Glomerular endothelial cell (primary cell): ENCODE data around the gene BUB1B.

DNA sequence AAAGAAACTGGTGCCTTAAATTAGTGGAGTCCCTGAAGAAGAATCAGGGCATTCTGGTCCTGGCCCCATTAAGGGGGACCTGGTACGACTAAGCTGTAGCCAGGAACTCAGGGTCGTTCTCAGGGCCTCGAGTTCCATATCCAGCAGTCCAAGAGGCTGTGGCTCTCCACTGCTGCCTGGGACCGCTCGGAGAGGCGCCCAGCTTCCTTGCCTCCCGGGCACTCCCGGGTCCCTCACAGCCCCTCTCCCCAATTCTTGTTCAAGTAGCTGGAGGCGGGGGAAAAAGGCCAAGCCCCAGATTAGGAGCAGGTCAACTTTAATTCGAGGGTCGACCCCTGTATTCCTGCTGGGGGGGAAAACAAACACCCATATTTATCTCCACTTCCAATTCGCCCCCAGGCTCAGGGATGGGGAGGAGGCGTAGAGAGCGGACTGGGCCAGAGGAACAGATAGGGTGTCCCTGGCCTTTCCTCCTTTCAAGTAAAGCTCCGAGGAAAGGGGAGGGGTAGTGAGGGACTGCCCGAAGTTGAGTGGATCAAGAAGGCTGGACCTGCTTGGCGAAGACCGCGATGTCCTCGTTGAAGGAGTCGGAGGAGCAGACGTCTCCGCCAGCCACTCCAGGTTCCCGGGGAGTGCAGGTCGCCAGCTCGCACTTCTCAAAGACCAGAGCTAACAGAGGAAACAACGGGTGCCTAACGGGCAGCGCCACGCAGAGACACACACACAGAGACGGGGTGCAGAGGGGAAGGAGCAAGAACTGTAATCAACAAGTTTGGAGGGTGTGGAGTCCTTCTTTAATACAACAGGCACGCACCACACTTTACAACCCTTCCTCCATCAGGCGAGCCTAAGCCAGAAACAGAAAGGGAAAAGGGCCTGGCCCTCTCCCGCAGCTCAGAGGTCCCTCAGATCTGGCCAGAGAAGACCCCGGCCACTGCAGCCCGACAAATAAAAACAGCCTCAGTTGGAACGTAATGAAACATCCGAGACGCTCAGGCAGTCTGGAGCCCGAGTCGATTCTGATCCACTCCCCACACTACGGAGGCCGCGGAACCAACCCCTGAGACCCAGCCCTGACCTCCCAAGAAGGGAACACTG lies 4.3 kb downstream of the MEIS2 start:
- RAMPAGE, long total RNA, result no peak

DNA sequence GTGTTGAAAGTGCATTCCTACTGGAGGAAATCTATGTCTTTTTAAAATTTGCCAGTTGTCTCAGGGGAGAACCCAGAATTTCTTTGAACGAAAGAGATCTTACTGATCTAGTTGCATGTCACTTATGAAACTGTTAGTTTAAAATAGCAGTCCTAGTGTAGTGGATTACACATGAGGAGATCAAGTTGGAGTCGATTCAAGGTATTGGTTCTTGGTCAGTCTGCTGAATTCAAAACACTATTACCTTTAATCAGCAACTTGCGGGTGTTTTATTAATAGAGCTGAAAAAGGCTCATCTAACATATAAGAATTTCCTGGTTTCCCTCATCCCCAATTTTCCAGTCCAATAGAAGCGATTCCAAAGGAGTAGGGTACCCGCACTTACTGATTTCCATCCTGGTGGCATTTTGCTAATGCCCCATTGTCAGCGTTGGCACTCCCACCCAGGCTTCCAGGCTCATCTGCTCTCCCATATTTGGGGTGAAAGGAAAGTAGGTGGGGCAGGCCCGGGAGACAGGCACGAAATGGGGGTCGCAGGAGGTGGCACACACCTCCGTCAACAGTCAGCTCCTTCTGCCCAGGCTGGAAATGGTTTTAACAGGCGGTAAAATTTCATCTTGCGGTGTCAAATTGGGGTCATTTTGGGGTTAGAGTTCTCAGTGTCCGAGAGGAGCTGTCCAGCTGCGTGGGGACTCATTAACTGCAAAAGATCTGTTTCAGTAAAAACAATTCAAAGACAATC lies 3.9 kb upstream of the MEIS2 start:
- RAMPAGE, long total RNA, result no peak

DNA sequence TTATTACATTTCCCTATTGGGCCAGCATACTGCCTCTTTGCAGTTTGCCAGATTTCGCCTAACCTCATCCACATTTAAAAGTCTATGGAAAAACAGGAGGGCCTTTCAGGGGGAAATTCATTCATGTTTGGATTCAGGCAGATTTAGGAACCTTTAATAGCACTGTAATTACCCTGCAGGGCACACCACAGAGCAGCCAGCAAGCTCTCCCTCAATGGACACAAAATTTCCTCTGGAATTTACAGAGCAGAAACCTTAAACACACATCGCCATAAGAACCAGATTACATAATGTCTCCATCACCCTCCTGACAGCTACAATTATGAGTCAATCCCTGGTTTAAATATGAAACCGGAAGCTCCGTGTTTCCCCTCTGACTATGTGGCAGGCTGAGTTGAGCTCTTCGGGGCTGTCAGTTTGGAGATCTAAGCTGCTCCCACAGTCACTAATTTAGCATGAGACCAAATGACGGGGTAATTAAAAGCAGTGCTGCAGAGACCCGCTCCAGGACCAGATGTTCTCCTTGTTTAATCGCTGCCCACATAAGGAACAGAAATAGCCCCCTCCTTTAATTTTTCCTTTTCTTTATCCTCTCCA lies 134.6 kb downstream of the TMCO5A start:
- RAMPAGE, long total RNA, result no peak

GRCh38 chr15:38073477-38073959 lies 139.1 kb downstream of the TMCO5A start:
- RAMPAGE, long total RNA, result no peak

DNA sequence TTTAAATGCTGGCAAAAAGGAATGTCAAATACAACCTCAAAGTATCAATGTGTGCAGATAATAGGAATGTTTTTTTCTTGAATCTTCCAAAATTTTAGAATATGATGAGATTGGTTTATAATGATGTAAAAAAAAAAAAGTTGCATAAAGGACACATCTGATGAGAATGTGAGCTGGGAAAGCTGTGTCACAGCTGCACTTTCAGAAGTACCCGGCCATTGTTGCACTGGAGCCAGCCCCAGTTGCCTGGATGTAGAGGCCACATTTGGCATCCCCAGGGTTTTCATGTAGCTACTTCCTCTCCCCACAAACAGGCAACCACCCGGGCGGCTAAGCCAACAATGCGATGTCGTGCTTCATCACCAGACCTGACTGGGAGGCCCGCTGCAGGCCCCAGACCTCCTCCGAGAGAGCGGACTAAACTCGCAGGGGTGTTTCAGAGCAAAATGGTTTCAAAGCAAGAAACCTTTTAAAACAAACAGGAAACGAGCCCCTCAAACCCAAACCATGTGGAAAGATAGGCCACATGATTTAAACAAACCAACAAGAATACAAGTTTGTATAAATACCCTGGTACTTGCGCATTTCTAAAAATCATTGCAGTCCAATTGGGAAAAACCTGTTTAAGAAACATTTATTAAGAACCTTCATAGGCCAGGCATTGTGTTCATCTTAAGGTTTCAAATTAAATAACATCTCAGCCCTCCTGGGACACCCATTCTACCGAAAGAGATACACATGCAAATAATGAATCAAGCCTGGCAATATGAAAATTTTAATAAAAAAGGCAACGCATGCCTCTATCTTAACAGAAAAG lies 142.4 kb downstream of the TMCO5A start:
- RAMPAGE, long total RNA, result no peak

DNA sequence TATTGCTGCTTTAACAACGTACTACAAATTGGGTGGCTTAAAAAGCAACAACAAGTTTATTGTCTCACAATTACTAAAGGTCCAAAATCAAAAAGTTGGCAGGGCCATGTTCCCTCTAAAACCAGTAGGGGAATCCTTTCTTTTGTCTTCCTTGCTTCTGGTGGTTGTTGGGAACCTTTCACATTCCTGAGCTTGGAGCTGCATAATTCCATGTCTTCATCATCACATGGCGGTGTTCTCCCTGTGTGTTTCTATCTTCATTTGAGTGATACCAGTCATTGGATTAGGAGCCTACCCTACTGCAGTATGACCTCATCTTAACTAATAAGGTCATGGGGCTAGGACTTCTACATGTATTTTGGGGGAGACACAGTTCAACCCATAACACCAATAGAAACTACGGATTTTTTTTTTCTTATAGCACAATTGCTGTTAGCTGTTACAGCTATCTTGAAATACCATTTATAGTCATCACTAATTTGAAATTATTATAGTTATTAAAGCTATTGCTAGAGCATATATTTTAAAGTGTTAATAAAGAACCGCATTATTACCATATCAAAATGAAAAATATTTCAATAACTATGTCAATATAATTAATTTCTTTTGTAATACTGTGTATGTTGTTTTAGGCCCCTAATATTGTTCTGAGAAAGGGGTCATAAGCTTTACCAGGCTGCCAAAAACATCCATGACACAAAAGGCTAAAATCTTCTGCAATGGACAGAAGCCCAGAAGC lies 7.6 kb downstream of the SPRED1 start:
- RAMPAGE, long total RNA, result no peak

DNA sequence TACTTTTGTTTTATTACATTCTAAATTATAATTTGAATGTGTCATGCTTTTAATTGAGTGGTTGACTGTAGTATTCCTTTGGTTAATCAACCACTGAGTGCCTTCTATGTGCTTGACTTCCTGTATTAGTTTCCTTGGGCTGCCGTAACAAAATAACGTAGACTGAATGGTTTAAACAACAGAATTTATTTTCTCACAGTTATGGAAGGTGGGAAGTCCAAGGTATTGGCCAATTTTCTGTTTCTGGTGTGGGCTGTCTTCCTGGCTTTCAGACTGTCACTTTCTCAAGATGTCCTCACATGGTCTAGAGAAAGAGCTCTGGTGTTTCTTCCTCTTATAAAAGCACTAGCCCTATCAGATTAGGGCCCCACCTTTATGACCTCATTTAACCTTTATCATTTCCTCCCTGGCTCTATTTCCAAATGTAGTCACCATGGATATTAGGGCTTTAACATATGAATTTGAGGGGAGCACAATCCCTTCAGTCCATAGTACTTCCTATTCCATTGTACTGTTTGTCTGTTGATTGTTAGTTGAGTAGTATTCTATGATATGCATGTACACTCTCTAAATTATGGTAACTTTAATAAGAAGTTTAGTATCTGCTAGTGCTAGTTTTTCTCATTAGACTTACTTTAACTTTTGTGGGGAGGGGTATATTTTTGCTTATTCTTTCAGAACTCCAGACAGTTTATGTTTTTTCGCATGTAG lies 54.7 kb downstream of the SPRED1 start:
- RAMPAGE, long total RNA, result no peak

GRCh38 chr15:38820264-38820483 lies 255.6 kb upstream of the RASGRP1 start:
- RAMPAGE, long total RNA, result no peak

DNA sequence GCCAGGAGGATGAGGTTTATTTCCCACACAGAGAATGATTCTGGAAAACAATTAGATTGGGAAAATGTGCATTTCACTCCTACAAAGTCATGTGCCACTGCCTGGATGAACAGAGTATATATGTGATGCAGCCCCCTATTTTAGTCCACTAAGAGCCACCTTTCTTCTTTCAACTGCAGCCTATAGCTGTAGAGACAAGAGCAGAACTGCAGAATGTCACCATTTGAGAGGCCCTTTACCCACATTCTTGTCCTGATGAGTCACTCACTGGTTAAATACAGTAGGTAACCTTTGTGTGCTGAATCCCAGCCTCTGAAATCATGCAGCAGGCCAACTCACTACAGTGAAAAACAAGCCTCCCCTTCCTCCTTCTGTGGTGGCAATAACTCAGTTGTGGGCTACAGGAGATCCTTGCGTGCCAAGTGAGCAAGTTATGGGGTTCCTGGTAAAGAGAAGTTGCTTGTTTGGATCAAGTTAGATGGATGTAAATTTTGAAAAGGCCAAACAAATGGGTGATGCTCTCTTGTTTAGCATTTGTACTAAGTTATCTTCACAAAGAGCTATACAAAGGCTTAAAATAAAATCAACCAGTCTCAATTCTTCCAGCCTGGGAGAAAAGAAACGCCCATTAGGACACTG lies 452.6 kb upstream of the THBS1 start:
- RAMPAGE, long total RNA, result no peak

- RAMPAGE, long total RNA, result no peak
Observed at GRCh38 chr15:39427656-39428282, 153.1 kb upstream of the THBS1 start.

DNA sequence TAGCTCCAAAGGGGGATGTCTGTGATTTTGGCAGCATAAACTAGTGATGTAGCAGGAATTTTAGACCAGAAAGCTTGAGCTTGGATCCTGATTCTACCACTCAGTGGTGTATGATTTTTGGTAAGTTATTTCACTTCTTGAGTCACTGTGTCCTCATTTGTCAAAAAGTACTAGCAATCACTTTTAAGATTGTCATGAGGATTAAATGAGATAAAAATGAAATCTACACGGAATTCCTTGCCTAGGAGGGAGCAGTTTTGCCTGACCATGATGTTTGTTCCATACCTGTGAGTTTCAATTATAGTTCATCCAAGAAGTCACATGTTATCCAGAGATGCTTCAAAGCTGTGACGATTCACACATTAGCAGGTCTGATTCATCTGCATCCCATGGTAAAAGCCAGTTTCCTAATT lies 76.3 kb upstream of the THBS1 start:
- RAMPAGE, long total RNA, result no peak

DNA sequence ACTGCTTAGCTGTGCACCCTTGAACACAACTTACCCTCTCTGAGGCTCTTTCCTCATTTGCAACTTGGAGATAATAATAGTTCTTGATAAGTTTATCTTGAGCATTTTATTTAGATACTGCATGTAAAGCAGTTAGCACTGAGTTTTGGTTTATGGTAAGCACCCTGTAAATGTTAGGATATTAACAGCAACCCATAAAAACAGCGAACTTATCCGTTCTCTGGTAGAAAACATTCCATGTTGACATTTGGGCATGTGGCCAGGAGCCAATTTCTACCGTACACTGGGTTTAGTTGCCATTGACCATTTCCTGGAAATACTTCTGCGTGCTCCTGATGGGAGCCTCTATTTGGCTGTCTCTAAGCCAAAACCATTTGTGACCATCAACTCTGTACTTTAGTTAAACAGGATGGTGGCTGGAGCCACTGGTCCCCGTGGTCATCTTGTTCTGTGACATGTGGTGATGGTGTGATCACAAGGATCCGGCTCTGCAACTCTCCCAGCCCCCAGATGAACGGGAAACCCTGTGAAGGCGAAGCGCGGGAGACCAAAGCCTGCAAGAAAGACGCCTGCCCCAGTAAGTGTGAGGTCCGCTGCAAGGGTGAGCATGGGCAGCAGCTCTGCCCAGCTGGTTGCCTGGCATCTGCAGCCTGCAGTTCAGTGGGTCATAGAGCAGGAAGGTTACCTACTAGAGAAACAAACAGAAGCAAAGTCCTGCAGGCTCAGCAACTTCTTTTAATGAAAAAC lies 6.9 kb downstream of the THBS1 start:
- RAMPAGE, long total RNA, result no peak

GRCh38 chr15:39590290-39590692 lies 9.4 kb downstream of the THBS1 start:
- RAMPAGE, long total RNA, result no peak

GRCh38 chr15:39592978-39593877 lies 12.3 kb downstream of the THBS1 start:
- RAMPAGE, long total RNA, result no peak

- RAMPAGE, long total RNA, result no peak
Observed at GRCh38 chr15:39622707-39623146, 41.8 kb downstream of the THBS1 start.

GRCh38 chr15:39922401-39923252 lies 2.6 kb upstream of the GPR176 start:
- RAMPAGE, long total RNA, result no peak

- RAMPAGE, long total RNA, result no peak
Observed at GRCh38 chr15:39943336-39943658, 9.4 kb downstream of the EIF2AK4 start.

GRCh38 chr15:40160615-40161766 lies at the start of gene BUB1B:
BUB1B (plus strand) TSS chr15:40161069.
- RAMPAGE, long total RNA, result start-site peak on the plus strand at chr15:40161063-40161095, 24 and 23 reads in 2 replicates

GRCh38 chr15:40252394-40253706 lies 14.0 kb downstream of the PAK6 start:
- RAMPAGE, long total RNA, result no peak

GRCh38 chr15:40262916-40263808 lies 19.7 kb downstream of the ANKRD63 start:
- RAMPAGE, long total RNA, result no peak